Lung (tissue), 4 donors: Measurements from ENCODE around the genes WNT8A and CDC25C.

DNA sequence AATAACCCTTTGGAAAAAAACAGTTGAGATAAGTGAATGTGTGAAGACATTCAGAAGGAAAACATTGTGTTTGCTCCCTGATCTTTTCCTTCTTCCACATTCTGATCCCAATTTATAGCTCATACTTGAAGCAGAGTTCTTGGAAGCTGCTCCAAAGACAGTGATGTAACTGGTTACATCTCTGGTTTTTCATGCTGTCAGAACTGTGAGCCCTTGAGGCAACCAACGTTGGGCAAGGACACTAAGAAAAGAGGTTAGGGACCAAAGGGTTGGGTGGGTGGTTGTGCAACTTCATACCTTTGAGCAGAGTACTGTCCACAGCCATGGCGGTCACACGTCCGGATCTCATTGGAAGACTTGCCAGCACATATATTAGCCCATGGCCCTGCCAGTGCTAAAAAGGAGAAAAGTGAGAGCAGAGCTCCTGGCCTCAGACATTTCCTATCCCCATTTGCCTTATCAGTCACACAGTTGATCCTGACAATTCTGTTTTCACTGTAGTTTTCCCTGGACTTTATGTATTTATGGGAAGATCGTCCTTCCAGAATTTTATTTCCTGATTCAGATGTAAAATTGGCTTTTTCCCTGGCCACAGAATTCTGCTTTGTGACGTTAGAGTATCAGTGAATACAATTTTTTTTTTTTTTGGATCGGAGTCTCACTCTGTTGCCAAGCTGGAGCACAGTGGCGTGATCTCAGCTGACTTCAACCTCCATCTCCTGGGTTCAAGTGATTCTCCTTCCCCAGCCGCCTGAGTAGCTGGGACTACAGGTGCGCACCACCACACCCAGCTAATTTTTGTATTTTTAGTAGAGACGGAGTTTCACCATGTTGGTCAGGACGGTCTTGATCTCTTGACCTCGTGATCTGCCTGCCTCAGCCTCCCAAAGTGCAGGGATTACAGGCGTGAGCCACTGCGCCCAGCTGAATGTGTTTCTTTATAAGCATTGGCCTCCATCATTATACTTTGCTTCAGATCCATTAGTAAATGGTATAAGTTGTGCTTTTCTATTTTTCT, 1.9 kb downstream of the LECT2 start:
- PRO-cap = no peak
- RAMPAGE, long total RNA = no peak
- RRBS = no CpG with 5 or more reads among the region's 15 CpGs

DNA sequence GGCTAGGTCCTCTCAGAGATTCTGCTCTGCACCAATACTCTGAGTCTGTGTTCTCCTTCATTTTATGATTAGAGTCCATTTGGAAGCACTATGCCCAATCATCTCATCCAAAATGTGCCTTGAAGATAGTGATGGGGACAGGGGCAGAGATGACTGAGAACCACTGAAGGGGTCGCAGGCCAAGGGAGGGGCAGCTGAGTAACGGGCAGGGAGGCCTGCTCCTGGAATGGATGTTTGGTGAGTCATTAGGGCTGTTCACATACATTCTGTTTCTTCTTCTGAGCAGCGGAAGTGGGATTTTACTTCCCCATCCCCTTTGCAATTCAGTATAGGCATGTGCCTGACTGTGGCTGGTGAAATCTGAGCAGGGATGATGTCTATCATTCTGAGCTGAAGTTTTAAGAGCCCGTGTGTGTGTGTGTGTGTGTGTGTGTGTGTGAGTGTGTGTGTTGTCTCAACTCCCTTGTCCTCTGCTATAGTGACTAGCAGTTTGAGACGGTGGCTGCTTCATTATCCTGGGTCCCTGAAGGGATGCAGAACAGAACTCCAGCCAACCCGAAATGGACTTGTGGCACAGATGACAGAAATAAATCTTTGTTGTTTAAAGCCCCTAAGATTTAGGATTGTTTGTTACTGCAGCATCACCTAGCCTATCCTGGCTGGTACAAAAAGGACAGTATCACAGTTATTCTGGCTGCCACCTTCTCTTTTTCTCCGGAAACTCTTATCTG, 29.3 kb upstream of the TGFBI start:
- PRO-cap = no peak
- RAMPAGE, long total RNA = no peak
- RRBS = no CpG with 5 or more reads among the region's 7 CpGs

DNA sequence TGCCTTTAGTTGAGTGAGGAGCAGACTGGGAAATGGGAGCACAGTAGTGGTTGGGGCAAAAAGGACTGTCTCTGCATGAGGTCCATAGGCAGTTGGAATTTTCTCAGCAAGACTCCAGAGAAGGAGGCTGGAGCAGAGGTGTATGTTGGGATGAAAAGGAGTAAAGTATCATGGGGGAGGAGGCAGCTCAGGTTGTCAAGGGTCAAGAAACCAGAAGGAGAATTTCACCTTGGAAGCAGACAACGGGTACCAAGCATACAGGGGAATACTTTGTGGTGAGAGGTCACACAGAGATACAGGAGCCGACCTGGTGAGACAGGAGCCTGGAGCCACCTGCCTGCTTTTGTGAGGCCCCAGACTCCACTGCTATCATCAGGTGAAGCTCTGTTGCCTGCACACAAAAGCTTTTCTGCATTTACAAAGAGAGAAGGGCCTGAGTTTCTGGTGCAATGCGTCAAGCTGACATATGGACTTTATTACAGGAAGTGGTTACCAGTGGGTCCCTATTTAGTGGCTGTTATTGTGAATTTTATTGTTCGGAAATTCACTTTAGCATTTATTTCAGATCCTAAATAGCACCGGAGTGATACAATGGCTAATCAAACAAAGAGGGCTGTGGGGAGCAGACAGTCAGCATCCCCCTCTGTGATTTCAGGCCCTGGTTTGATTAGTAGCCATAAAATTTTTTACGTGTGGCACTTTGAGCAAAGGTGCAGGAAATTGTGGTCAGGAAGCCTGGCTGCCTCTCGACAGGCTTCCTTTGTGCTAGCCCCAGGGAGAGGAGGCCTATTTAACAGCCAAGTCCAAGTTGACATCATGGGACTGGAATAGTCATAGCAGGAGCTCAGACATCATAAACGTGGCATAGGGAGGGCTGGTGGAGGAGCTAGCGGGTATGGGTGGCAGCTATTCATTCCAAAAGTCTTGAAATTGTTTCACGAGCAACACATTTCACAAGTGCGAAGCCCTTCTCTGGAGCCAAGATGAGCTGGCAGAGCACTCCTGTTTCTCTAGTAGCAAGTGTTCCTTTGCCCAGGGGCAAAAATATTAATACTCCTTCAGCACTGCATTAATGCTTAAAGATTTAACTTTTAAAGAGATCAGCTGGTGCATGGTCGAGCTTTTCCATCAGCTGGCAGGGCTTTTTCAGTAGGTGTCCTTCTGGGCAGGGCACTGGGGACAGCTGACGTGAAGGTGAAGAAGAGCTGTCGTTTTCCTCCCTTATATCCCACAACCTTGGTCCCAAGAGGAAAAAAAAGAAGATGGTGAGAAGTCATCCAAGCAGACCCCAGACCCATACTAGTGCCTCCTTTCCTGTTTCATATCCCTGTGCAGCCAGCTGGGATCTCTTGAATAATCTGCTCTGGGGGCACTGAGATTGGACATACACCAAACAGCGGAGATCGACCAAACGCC, 8.4 kb downstream of the TGFBI start:
- PRO-cap = no peak
- RAMPAGE, long total RNA = no peak
- RRBS = no CpG with 5 or more reads among the region's 17 CpGs

DNA sequence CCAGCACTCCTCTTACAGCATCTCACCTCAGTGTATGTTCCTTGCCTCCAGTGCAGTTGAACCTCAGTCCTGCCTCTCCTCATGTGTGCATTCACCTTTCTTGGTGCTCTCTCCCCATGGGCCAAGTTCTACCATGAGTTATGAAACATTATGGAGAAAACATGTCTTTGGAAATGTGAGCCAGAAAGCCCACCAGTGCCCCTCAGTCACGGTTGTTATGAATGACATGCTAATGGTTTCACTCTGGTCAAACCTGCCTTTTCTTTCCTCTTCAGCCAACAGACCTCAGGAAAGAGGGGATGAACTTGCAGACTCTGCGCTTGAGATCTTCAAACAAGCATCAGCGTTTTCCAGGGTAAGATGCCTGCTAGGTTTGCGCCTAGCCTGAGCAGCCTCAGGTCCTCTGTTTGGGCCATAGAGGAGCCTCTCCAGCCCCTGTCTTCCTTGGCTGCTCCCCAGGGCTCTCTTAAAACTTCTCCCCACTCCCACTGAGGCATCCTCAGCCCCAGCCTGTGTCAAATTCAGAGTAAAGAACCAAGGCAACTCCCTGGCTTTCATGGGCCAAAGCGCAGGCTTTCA, 32.5 kb downstream of the TGFBI start:
- PRO-cap = no peak
- RAMPAGE, long total RNA = no peak
- RRBS = no CpG with 5 or more reads among the region's 5 CpGs

- PRO-cap = no peak
- RAMPAGE, long total RNA = no peak
Observed at GRCh38 chr5:136067269-136067731, 38.5 kb downstream of the TGFBI start.

DNA sequence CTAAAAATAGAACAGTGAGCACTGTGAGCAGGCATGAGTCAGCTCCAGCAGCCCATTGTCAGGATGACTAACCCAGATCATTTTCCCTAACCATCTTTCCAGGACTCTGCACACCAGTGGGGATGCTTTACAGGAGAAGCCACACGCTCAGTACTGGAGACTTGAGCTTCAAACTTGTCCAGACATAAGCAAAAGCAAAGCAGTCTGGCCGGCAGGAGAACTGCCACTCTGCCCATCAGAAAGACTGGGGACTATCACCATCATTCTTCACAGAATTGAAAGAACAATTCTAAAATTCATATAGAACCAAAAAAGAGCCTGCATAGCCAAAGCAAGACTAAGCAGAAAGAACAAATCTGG, 446.3 kb upstream of the TRPC7 start:
- PRO-cap = no peak
- RAMPAGE, long total RNA = no peak
- RRBS = no CpG with 5 or more reads among the region's 2 CpGs

- PRO-cap = no peak
- RAMPAGE, long total RNA = no peak
- RRBS = no CpG with 5 or more reads among the region's 6 CpGs
Observed at GRCh38 chr5:137621211-137621923, 114.5 kb downstream of the KLHL3 start.

- PRO-cap = no peak
- RAMPAGE, long total RNA = no peak
- RRBS = no CpG with 5 or more reads among the region's 4 CpGs
Observed at GRCh38 chr5:138018245-138018650, 14.6 kb downstream of the FAM13B start.

DNA sequence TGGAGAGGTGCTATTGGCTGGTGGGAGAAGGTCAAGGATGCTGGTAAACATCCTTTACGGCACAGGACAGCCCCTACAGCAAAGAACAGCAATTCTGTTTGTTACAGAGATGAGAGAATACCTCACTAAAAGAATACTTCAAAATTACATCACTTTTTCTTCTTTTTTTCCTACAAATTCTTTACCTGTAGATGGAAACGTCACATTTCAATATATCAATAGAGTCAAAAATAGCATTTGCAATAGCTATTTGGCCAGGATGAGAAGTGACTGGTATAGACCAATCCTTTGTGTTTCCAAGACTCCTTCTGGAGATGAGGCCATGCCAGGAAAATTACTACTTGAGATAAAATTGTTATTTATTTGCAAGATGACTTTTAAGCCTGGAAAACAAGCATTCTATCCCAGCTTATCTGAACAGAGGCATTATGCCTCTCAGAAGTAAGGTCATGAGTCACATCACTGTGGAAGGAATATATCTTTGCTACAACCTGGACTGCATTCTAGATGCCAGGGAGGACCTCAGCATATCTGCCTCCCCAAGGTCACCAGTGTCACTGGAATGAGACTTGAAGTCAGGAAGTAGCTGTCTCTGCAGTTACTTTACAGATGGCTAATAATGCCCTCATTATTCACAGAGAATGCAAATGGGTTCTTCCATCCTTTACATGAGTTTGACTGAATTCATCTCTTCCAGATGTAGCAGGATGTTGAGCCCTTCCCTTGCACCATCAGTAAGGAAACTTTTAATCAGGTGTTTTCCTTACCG, 4.2 kb upstream of the FAM13B start:
- PRO-cap = no peak
- RAMPAGE, long total RNA = no peak
- RRBS = no CpG with 5 or more reads among the region's 3 CpGs

DNA sequence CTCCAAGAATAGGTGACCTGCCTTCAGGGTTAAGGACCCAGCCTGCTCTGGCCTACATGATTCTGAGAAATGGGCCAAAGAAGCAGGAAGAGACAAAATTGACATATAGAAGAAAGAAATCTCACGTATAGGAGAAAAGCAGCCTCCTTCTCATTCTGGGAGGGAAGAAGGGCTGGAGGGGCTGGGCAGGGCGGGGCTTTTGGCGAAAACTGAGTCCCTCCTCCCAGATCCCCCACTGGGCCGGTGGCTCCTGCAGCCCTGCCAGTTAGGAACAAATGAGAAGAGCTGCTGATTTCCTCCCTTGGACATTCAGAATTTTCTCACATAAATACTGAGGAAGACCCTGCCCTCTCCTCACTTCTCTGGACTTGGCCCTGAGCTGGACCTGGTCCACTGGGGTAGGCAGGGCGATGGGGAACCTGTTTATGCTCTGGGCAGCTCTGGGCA, at the start of gene WNT8A:
Gene WNT8A, plus strand, starts transcription at position 354 of the 447 bp plus-strand sequence.
- PRO-cap = no peak
- RAMPAGE, long total RNA = no peak
- RRBS = no CpG with 5 or more reads among the region's 5 CpGs

DNA sequence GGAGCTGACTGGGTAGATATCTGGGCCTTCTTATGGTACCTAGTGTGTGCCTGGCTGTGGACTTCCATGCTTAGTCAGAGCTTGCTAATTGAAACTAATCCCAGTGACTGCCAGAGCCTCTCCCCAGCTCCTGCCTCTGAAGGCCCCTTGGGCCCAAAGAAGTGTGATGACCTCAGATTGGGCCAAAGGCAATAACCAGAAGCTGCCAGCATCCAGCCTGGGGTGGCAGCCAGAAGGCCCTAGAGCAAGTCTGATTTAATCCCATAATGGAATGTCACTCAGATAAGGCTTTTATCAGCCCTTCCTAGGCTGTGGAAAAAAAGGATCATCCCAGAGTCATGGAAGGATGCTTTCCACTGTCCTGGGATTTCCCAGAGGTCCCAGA, 17.2 kb upstream of the CDC23 start:
- PRO-cap = no peak
- RAMPAGE, long total RNA = no peak

DNA sequence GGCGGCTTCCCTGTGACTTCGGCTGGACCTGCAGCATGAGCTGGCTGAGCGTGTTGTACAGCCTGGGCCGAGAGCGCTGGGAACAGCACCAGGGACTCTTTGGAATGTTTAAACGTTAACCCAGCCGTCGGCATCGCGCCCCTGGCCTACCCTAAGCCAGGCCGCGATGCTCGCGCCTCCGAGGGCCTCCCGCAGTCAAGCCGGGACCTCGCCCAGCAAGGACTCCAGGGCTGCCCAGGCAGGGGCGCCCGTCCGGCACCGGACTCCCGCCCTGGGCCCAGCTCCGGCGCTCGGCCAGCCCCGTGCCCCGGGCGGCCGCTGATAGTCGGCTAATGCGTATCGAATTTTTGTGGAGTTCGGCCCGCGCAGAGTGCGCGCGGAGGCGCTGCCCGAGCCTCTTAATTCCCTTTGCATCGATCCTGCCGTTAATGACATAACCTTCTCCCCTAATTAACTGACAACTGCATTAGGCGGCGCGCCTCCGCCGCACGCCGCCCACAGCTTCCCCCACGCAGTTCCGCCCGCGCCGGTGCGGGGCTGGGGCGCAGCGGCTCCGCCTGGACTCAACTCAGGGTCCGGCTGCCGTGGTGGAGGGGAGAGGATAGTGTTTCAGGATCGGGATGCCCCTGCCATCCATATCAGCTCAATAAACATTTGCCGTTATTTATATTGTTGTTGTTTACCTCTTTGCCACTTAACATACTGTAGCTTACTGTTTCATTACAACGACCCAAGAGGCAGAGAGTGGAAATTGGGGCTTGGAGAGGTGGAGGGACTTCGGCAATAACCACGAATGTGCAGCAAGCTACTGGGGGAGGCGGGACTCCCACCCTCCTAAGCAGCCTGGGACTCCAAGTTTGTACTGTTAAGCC, 28.8 kb upstream of the CDC23 start:
- PRO-cap = no peak
- RAMPAGE, long total RNA = no peak
- RRBS = 3% methylated on average over 11 of the region's 67 CpGs

- PRO-cap = no peak
- RAMPAGE, long total RNA = no peak
- RRBS = no CpG with 5 or more reads among the region's 52 CpGs
Observed at GRCh38 chr5:138331169-138332208, at the start of gene CDC25C. CDC25C (minus strand) TSS chr5:138331804.

- PRO-cap = no peak
- RAMPAGE, long total RNA = no peak
- RRBS = no CpG with 5 or more reads among the region's 11 CpGs
Observed at GRCh38 chr5:138338525-138338853, 423 bp downstream of the FAM53C start.

- PRO-cap = no peak
- RAMPAGE, long total RNA = no peak
- RRBS = no CpG with 5 or more reads among the region's 3 CpGs
Observed at GRCh38 chr5:138436176-138437120, 2.4 kb upstream of the REEP2 start.

DNA sequence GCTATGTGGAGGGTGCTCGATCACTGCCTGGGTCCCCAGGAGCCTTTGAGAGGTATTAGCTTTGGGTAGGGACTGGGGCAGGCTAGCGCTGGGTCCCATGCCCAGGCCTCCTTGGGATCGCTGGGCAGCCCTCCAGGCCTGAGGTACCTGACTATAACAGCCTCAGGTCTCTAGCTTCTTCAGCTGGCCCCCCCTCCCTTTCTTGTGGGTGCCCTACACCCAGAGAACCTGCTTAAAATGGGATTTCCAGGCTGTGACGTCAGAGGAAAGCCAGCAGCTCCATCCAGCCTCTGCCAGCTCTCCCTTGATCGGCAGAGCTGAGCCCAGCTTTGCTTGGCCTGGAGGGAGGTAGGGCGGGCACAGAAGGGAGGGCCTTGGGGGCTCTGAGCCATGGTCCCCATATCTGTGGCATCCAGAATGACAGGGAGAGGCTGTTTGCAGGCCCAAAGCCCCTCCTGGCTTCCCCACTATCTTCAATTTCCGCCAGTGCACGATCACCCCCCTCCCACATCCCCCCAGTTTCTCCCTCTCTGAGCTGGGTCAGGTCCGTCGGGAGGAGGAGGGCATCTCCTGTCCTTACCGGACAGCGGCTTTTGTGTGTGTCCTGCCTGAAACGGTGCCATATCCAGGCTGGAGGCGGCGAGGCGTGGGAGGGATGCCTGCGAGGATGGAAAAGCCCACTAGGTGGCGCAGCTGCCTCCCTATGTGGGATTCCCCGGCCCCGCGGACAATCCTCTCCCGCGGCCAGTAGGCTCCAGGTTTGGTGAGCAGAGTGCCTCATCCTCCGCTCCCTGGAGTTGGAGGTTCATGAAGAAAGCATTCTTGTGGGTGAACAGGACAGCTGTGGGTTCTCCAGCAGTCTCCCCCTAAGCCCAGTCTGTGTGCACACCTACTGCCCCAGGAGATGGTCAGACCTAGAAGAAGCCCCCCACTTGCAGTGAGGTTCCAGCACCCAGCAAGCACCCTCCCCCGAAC, 10.9 kb downstream of the REEP2 start:
- PRO-cap = no peak
- RAMPAGE, long total RNA = no peak
- RRBS = no CpG with 5 or more reads among the region's 25 CpGs

DNA sequence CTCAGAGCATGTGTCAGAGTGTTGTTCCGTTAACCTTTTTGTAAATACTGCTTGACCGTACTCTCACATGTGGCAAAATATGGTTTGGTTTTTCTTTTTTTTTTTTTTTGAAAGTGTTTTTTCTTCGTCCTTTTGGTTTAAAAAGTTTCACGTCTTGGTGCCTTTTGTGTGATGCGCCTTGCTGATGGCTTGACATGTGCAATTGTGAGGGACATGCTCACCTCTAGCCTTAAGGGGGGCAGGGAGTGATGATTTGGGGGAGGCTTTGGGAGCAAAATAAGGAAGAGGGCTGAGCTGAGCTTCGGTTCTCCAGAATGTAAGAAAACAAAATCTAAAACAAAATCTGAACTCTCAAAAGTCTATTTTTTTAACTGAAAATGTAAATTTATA, 3.4 kb downstream of the EGR1 start:
- PRO-cap = no peak
- RAMPAGE, long total RNA = no peak
- RRBS = no CpG with 5 or more reads among the region's 6 CpGs

DNA sequence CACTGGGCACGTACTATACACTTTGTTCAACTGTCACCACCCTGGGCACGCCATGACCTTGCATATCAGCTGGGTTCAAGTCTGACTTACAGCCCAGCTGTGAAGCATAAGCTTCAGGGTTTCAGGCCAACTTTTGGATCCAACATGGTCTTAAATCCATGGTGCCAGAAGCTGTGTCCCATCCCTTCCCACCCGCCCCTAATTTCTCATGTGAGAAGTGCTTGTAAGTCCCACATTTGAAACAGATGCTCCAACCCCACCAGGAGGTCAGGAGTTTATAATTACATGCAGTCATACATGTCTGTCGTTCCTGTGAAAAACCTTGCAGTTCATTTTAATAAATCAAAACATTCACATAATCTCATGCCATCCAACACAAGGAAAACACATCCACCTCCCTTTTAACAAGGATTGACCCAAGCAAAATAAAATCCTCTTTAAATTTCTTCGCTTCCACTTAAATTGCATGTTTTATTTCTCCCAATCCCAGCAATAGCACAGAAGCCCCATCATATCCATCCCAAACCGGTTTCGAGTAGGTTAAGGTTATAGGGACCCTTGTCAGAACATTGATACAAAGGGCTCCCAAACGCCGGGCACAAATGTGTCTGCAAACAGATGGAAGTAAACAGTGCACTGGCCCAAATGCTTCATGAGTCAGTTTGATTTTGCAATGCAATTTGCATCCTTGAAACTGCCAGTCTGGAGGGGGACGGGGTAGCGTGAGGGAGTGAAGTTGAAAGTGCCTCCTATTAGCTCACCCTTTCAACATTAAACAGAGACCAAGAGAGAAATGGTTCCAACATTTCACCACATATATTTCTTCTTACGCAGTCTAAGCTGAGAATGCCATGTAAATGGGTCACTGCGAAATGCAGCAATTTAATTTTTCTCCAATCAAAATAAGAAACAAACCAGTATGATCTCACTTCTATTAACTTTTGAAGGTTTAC, 35.8 kb downstream of the ETF1 start:
- PRO-cap = no peak
- RAMPAGE, long total RNA = no peak
- RRBS = no CpG with 5 or more reads among the region's 13 CpGs

DNA sequence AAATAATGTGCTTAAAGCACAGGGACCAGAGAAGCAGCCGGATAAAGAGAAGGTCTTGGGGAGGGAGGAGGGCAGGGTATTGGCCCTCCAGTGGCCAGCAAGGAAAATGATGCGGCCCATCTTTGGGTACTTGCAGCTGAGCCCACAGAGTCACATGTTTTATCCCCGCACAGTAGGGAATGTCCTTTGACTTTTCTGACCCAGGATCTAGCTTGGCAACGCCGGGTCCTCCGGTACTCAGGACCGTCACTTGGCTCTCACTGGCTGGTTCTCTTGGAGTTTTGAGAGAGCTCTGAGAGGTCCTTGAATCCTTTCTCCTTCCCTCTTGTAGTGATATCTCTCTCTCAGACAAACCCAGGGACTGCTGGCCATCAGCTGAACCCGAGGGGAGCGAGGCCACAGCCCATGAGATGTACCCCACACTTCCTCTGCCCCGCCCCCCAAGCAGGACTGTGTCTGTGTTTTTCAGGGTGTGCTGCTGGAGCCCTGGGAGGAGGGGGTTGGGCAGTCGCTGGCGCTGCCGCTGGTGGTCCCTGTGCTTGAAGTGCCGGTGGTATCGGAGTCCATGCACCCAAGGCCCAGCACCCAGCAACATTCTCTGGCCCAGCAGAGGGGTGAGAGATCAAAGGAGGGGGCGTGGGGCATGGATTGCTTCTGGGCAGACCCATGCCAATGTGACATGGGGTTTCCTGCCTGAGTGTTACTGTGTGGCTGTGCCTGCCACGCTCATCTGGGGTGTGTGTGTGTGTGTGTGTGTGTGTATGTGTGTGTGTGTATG, 35.5 kb upstream of the HSPA9 start:
- PRO-cap = no peak
- RAMPAGE, long total RNA = no peak
- RRBS = no CpG with 5 or more reads among the region's 17 CpGs

DNA sequence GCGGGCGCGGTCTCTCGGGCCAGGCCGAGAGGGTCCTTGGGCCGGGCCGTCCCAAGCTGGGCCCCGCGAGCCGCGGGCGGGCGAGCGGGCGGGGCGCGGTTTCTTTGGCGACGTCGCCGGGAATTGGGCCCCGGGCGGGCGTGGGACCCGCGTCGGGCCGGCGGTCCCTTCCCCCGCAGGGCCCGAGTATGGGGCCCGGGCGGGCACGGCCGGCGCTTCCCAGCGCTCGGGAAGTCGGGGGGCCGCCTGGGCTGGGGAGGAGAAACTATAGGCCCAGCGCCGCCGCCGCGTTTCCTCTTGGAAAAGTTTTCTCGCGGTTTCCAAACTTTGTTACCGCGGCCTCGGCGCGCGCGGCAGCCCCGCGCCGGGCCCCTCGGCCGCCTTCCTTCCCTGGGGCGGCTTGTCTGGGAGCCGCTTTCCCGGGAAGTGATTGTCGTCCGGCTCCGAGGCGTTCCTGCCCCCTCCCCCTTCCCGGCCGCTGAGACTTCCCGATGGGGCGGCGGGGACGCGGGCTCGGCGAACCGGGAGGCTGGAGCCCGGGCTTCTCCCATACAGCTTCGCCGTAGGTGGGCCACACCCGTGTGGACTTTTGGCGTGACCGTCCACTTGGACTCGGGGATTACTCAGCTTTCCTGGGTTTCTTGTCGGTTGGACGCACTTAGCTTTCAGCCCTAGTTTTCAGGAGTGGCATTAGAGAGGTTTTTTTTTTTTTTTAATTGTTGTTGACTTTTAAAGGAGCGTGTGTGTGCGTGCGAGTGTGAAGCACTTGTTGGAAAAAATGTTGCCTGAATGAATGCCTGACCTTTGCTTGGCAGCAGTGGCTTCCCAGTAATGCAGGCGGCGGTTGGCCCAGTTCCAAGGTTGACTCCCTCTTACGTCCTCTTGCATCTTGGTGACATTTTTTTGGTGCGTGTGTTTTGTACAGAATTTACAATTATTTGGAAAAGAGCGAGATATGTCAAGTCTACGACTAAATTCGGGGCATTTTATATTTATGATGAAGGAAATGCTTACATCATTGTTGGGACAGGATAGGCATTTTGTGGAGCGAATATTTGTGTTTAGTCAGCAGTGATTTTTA, 648 bp downstream of the CTNNA1 start:
- PRO-cap = unidirectional peak, plus-strand start at position 189 of the sequence; bidirectional peak, plus-strand start at position 497 of the sequence, minus-strand start at position 466 of the sequence
- RAMPAGE, long total RNA = no peak
- RRBS = 1% methylated on average over 33 of the region's 96 CpGs